Breast epithelium (tissue), 2 donors: ENCODE measurements around a stretch of chr7.

DNA sequence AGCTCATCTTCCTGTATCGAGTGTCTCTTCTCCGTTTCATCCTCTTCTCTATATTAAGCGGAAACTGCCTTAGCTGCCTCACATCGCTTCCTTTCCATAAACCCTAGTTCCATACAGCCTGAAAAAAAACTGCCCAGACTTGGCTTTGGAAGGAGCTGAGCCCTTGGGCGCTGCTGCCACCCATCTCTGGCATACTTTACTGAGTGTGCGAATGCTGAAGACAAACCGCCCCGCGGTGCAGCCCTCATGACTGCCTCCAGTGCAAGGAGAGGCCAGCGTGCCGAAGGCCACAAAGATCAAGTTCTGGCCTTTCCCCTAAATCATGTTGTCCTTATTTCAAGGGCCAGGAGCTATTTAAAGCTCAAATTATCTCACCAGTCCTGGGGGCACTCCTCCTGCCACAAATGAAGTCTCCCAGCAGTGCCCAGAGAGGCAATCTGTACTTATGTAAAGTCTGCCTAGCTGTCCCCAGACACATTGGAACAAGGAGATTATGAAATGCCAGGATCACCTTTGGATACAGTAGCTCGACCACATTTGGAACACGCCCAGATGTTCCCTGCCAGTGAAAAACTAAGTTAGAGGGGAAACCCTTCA is 25.2 kb downstream of the YWHAG start:
- PRO-cap: no peak
- RAMPAGE, long total RNA, 2 experiments: no peak in any of the 2 experiments

DNA sequence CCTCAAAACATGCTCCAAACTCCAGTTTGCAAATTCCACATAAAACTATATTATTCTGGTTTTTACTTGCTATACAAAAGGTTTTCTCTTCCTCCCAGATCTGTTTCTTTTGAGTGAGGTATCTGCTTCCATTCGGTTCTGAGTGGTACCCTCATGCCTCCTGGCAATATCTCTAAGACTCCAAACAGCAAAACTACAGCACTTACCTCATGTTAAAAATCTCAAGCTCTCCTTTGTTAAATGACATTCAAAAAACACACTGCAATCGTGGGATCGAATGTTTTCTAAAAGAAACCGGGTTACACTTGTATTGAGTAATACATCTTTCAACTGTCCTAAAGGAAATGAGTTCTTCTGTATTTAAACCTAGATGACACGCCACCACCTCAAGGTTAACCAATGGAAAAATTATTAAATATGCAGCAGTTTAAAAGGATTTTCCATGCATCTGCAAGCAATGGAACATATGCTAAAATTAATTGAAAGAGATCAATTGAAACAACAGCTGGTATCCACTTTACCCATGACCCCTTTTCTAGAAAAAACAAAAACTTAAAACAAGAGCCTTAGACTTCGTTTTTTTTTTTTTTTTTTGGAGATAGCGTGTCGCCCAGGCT is 11.0 kb downstream of the YWHAG start:
- PRO-cap: no peak
- RAMPAGE, long total RNA, 2 experiments: no peak in any of the 2 experiments

DNA sequence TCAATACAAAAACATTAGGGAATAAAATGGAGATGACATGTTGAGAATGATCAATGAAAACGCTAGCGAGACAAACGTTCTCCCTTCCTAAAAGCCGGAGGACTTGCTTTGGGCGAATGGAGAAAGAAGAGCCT is 951 bp downstream of the YWHAG start:
- PRO-cap: no peak
- RAMPAGE, long total RNA, 2 experiments: no peak in any of the 2 experiments

GRCh38 chr7:76359208-76359718 is 472 bp upstream of the YWHAG start:
- PRO-cap: bidirectional peak, plus-strand start at chr7:76359411, minus-strand start at chr7:76359275
- RAMPAGE, long total RNA, 2 experiments: no peak in any of the 2 experiments

- PRO-cap: bidirectional peak, plus-strand start at chr7:76393353, minus-strand start at chr7:76393260
- RAMPAGE, long total RNA, 2 experiments: no peak in any of the 2 experiments
Measured at GRCh38 chr7:76392845-76394130, 16.2 kb downstream of the SSC4D start.

DNA sequence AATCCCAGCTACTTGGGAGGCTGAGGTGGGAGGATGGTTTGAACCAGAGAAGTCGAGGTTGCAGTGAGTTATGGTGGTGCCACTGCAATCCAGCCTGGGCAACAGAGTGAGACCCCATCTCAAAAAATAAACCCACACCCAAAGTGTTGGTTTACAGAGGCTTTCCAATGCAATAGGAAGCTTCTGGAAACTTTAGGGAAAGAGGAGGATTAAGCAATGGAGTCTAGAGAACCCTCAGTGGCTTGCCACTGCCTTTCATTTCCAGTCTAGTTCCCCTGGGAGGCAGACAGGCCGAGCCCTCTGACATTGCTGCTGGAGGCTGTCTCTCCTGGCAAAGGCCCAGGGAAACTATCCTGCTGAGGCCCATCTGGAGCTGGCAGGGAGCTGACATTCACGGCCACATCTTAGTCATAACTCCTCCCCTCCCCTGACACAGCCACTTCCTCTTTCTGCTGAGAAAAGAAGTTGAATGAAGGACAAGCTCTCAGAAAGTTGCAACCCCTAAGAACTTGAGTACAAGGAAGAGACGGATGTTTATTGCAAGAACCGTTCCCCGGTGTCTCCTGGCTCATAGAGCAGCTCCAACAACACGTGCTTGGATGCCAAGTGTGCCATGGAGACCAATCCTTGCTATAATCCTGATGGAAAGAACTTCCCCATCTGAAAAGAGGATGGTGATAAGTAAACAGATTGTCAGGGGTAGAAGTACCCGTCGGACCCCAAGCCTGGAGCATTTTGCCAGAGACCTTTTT is 21.1 kb downstream of the POMZP3 start:
- PRO-cap: no peak
- RAMPAGE, long total RNA, 2 experiments: no peak in any of the 2 experiments

DNA sequence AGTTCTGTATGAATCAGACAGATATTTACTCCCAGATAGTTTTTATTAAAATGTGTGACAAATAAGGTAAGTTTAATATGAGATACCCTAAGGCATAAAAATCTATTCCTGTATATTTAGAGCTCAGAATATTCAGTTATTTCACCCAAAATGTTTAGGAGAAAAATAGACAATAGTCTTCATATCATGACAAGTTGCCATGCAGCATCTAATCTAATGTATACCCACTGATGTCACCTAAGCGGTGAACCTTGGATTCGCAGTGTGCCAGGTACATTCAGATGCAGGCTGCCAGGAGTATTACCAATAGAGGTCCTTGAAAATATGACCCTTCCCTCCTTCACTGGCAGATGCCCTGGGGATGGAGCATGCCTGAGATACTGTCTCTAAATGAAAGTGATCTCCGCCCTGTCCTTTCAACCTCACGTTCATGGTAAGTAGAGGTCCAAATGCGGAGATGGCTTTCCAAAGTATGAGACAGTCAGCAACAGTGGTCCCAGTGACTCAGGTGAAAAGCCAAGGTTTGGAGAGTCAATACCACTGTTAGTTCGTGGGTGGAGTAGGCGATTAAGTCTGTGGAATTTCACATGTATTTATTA is 1.6 kb downstream of the FGL2 start:
- PRO-cap: no peak
- RAMPAGE, long total RNA, 2 experiments: no peak in any of the 2 experiments

- PRO-cap: no peak
- RAMPAGE, long total RNA, 2 experiments: no peak in any of the 2 experiments
Measured at GRCh38 chr7:77330433-77330922, 85.7 kb downstream of the GSAP start.

GRCh38 chr7:77351371-77352017 is 64.7 kb downstream of the GSAP start:
- PRO-cap: no peak
- RAMPAGE, long total RNA, 2 experiments: no peak in any of the 2 experiments

GRCh38 chr7:77420924-77421549 is 4.9 kb upstream of the GSAP start:
- PRO-cap: no peak
- RAMPAGE, long total RNA, 2 experiments: no peak in any of the 2 experiments

- PRO-cap: no peak
- RAMPAGE, long total RNA, 2 experiments: no peak in any of the 2 experiments
Measured at GRCh38 chr7:77426017-77426378, 9.8 kb upstream of the GSAP start.

DNA sequence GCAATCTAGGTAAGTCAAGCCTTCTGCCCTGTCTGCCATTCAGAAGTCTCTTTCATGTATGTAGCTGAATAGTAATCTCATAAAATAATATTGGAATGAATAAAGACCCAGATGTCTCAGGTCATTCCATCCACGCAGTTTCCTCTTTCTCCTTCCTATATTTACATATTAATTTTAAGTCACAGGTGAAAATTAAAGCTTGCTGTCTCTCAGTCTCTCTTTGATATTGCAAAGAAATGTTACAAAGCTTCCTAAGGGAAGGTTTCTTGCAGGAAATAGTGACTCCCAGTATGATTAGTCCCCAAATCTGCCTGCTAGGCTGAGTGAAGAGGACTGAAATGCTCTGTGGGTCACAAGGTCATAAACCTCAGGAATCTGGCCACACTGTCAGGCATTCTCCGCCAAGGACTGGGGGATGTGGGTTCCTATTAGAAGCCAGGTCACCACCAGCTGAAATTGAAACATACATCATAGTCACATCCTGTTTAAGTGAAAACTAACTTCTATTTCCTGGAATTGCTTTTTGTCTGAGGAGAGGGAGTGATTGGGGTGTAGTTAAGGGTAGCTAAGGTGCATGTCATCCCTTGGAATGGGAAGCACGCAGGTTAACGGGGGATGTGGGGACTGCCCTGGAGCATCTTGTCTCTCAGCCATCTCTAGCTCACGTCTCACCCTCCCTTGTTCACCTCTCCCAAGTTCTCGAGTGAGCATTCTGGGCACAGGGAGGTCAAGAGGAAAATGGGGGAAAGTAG is 11.8 kb upstream of the GSAP start:
- PRO-cap: no peak
- RAMPAGE, long total RNA, 2 experiments: no peak in any of the 2 experiments

- PRO-cap: no peak
- RAMPAGE, long total RNA, 2 experiments: no peak in any of the 2 experiments
Measured at GRCh38 chr7:77482046-77482256, 55.1 kb upstream of the PTPN12 start.

GRCh38 chr7:77601360-77602253 is 64.5 kb downstream of the PTPN12 start:
- PRO-cap: no peak
- RAMPAGE, long total RNA, 2 experiments: no peak in any of the 2 experiments

- PRO-cap: no peak
- RAMPAGE, long total RNA, 2 experiments: no peak in any of the 2 experiments
Measured at GRCh38 chr7:77606178-77606925, 69.3 kb downstream of the PTPN12 start.

- PRO-cap: no peak
- RAMPAGE, long total RNA, 2 experiments: no peak in any of the 2 experiments
Measured at GRCh38 chr7:77684866-77685760, 11.1 kb upstream of the RSBN1L start.

- PRO-cap: no peak
- RAMPAGE, long total RNA, 2 experiments: no peak in any of the 2 experiments
Measured at GRCh38 chr7:77697401-77697869, 1.2 kb downstream of the RSBN1L start.

DNA sequence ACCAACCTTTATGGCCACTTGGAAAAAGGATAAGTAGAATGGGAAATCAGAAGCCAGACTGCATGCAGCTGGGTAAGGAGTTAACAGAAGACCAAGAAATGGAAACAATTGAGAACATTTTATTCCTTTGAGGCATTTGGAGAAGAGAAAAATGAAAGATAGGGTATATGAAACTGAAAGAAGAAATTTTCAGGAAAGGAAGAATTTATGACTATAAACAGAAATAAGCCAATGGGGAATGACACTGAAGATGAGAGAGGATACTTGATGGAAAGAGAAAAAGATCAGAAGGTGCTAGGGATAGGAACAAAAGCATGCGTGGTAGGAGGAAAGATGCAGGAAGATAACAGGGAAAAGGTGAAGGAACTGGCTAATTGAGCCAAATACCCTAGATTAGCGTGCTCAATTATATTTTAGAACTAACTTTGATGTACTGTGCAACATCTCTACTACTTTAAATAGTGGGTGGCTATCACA is 1.8 kb downstream of the TMEM60 start:
- PRO-cap: no peak
- RAMPAGE, long total RNA, 2 experiments: no peak in any of the 2 experiments

GRCh38 chr7:78018822-78020107 is 221.0 kb upstream of the TMEM60 start:
- PRO-cap: unidirectional peak, minus-strand start at chr7:78019618; bidirectional peak, plus-strand start at chr7:78019962, minus-strand start at chr7:78019792
- RAMPAGE, long total RNA, 2 experiments: no peak in any of the 2 experiments

- PRO-cap: no peak
- RAMPAGE, long total RNA, 2 experiments: no peak in any of the 2 experiments
Measured at GRCh38 chr7:78770416-78770914, 683.0 kb downstream of the MAGI2 start.